Frontal cortex (tissue), 2 donors: Measurements from ENCODE around the gene C22orf42.

DNA sequence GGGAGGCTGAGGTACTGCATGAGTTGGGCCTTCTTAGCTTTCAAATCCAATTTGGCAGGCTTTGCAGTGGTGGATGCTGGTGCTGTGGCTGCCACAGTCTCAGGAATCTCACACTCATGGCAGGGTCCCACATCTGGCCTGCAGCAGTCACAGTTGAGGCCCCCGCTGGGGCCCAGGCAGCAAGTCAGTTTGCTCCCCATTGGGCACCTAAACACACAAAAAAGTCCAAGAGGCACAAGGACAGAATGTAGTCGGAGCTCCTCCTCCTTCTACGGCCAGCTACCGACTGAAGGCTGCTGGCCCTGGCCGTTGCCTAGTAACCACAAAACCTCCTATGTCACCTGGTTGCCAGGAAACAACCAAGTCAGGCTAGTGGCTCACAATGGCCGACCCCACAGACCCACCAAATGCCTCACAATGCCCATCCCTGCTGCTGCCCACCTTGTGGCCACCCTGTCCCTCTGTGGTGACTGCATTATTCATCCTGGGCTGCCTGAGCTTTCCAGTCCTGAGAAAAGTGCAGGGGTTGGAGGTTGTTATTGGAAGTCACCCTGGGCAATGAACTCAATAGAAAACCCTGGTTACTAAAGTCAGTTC, at the start of gene C22orf42:
C22orf42 (minus strand) TSS at position 288 of the 597 bp plus-strand sequence.
- RAMPAGE, long total RNA, result no peak

GRCh38 chr22:32354857-32355211, 2.8 kb upstream of the RFPL3 start:
- RAMPAGE, long total RNA, result no peak

DNA sequence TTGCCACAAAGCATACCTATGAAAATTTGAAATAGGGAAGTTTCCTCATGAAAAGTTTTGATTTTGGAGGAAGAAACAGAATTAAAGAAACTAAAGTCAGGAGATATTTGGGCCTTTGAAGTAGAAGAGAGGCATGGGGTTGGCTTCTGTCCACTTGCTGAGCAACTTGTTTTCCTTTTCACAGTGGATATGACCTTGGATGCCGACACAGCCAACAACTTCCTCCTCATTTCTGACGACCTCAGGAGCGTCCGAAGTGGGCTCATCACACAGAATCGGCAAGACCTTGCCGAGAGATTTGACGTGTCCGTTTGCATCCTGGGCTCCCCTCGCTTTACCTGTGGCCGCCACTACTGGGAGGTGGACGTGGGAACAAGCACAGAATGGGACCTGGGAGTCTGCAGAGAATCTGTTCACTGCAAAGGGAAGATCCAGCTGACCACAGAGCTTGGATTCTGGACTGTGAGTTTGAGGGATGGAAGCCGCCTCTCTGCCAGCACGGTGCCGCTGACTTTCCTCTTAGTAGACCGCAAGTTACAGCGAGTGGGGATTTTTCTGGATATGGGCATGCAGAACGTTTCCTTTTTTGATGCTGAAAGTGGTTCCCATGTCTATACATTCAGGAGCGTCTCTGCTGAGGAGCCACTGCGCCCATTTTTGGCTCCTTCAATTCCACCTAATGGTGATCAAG, 2.5 kb downstream of the RFPL3 start:
- RAMPAGE, long total RNA, result no peak

GRCh38 chr22:32412388-32412609, 252 bp upstream of the RTCB start:
- RAMPAGE, long total RNA, result no peak

DNA sequence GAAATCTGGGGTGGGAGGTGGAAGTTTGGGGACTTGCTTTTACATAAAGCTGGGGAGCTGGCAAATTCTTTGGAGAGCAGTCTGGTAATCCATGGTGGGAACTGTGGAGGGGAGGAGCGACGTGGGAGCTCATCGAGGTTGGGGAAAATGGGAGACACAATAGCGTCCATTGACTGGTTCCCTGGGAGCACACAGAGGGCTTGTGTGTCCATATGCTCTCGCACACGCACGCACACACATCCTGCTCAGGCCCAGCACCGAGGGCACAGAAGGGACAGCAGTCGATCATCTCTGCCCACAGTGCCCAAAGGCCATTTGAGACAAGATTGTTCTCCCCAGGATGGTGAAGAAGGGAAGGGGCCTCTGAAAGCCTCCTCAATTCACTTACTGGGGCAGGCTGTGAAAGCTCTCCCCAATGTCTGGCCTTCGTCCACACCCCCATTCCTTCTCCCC, 53.7 kb downstream of the FBXO7 start:
- RAMPAGE, long total RNA, result no peak

DNA sequence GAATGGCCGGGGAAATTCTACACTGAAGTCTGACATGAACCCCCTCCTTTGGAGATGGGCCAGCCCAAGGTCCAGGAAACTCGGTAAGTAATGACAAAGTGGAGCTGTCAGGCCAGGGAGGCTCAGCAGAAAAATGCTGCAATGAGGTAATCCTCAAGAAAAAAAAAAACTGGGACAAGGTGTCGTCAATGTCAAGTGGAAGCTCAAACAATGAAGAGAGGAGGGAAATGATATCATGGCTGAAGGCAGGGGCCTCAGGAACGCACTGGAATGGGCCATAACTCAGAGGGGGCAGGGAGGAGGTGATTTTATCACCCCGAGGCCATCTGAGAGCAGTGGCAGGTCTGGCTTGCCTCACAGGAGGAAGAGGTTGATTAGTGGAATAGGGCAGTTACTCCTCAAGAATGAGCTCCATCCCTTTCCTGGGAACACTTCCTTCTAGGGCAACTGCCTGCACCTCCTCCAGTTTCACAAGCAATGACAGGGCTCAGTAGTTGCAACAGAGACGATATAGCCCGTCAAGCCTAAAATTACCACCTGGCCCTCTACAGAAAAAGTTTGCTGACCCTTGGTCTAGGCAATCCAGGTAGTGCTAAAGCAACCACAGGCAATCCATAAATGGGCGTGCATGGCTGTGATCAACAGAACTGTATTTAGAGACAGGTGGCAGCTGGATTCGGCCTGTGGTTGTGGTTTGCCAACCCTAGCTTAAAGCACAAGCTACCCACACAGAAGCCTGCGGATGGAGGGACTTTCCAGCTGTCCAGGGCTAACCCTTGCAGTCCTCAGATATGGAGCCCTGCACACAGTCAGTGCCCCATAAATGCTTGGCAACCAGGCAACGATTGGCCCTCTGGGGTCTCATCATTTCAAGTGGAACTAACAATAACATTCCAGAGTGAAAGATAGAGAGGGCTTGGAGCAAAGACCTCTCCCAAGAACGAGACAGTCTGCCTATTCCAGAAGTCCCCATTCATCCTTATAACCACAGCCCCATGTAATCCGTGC, 65.3 kb downstream of the FBXO7 start:
- RAMPAGE, long total RNA, result no peak

DNA sequence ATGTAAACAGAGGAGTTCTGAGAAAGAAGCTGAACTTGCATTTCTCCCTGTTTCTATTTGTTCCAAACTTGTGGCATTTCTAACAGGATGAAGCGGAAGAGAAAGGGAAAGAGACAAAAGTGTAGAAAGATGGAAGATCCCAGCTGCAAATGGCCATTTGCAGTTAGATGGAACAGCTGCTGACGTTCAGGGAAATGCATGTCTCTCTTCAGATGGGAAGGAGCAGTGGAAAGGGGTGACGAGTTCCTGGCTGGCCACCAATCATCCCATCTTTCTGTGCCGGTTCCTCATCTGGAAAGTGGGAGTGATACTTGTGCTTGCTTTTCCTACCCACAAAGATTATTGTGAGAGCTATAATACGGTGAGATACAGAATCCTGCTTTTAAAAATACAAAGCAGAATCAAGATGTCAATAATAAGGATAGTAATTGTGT, 1.3 kb upstream of the TIMP3 start:
- RAMPAGE, long total RNA, result no peak

DNA sequence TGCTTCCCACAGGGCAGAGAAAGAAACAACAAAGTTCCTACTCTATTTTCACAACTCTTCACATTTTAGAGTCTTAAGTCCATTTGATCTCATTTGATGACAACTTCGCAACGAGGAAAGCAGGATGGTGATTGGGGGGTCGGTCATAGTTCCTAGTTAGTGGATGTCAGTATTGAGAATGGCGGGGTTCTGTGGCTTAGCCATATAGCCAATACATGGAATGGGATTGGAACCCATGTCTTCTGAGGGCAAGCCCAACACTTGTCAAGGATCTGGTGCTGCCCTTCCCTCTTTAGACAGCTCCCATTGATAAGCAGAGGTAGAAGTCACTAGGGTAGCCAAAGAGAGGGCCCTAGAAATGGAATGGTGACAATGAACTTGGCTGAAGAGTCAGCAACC, 10.1 kb downstream of the TIMP3 start:
- RAMPAGE, long total RNA, result no peak

GRCh38 chr22:32811958-32812941, 10.7 kb downstream of the TIMP3 start:
- RAMPAGE, long total RNA, result no peak

- RAMPAGE, long total RNA, result no peak
These were observed 15.7 kb downstream of the TIMP3 start for GRCh38 chr22:32816824-32818005.

DNA sequence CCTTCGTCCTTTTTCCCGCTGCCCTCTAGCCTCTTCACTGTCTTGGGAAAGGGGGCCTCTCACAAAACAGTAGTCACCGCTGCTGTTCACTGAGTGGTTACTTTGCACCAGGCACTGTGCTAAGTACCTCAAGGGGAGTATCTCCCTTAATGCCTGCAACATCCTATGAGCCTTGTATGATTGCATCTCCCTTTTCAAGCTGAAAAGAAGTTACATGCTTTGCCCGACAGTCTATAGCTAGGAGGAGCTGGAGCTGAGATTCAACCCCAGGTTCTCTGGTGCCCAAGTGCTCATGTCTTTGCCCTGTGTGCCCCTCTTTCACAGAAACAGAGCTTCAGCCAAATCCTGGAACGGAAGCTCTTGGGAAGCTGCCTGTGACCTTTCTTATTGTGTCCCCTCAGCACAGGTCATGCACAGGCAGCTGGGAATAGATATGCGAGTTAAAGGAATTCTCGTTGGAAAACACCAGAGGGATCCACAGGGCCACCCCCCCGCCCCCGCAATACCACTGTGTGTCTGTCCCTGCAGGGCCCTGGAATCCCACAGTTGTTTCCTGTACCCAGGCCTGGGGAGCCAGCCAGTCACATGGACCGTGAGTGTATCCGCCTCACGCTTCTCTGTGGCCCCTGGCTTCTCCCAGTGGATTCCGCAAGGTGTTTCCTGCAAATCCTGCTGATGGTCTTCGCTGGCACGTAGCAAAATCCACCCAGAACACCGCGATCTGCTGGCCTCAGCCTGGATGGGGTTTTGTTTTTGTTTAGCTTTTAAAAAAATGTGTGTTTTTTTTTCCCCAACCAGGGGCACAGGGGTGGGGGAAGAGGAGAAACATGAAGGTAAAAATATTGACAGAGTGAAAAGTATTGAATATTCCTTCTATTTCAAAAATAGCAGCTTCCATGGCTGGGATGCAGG, 28.9 kb downstream of the TIMP3 start:
- RAMPAGE, long total RNA, result no peak

DNA sequence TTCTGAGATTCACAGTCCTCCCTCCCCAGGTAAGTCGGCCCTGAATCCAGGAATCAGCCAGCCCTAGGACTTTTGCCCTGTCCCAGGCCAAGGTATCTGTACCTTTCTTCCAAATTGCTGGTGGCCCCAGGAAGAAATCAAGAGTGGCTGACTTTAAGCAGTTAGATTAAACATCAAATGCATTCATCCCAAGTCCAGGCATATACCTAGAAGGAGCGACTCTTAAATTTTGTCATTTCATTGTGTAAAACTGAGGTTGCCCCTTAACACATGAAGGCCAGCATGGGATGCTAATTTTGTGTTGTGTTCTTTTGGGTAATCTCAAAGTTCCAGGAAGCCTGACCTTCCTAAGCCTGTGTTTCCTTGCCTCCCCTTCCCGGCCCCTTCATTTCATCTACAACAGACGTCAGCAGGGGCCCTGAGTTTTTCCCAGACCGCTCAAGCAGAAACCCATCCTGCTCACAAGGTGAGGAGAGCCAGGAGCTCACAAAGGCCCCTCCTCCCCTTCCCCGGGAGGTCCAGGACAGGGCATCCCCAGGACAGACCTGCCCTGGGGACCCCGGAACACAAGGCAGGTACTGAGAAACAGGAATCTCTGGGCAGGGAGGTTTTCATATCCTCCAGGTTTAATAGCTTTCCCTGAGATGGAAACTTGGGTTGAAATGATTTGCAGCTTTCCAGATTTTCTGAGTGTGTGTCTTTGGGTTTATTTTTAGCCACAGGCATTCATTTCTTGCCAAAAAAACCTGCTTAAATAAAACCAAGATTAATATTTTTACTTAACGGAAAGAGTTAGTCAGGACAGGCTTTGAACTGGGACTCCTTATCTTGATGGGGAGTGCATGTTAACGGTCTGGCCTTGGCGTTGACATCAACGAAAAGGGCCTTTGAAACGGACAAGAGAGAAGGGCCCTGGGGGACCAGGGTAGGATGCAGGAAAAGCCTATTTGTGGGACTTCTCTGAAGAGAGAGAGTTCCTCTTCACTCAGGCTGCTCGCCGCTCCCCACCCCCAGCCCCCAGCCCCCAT, 38.3 kb downstream of the TIMP3 start:
- RAMPAGE, long total RNA, result no peak

- RAMPAGE, long total RNA, result no peak
These were observed 40.1 kb downstream of the TIMP3 start for GRCh38 chr22:32841620-32841954.

DNA sequence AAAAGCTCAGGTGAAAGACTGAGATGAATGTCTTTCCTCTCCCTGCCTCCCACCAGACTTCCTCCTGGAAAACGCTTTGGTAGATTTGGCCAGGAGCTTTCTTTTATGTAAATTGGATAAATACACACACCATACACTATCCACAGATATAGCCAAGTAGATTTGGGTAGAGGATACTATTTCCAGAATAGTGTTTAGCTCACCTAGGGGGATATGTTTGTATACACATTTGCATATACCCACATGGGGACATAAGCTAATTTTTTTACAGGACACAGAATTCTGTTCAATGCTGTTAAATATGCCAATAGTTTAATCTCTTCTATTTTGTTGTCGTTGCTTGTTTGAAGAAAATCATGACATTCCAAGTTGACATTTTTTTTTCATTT, 58.6 kb downstream of the TIMP3 start:
- RAMPAGE, long total RNA, result no peak

GRCh38 chr22:33109554-33109847, 51.3 kb upstream of the SYN3 start:
- RAMPAGE, long total RNA, result no peak

DNA sequence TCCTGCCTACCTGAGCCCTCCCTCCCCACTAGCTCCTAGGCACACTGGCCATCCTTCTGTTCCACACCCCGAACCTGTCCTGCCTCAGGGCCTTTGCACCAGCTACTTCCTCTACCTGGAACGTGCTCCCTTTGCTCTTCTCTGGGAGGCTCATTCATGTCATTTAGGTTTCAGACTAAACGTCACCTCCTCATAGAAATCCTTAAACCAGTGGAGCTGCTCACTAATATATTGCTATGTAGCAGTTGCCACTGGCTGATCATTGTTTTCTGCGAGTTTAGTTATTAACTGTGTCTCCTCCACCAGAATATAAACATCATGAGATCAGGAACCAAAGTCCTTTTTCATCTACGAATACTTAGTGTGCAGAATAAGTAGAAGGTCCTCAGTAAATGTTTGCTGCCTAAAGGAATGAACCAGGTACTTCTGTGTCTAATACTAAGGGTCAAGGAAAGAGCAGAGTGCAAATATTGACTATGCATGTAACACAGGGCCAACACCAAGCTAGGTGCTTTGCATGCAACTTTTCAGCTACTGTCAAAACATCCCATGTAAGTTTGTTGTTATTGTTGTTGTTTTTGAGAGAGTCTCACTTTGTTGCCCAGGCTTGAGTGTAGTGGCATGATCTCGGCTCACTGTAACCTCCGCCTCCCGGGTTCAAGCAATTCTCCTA, 277.6 kb upstream of the SYN3 start:
- RAMPAGE, long total RNA, result no peak

GRCh38 chr22:33563117-33563780, 357.0 kb downstream of the LARGE1 start:
- RAMPAGE, long total RNA, result no peak

DNA sequence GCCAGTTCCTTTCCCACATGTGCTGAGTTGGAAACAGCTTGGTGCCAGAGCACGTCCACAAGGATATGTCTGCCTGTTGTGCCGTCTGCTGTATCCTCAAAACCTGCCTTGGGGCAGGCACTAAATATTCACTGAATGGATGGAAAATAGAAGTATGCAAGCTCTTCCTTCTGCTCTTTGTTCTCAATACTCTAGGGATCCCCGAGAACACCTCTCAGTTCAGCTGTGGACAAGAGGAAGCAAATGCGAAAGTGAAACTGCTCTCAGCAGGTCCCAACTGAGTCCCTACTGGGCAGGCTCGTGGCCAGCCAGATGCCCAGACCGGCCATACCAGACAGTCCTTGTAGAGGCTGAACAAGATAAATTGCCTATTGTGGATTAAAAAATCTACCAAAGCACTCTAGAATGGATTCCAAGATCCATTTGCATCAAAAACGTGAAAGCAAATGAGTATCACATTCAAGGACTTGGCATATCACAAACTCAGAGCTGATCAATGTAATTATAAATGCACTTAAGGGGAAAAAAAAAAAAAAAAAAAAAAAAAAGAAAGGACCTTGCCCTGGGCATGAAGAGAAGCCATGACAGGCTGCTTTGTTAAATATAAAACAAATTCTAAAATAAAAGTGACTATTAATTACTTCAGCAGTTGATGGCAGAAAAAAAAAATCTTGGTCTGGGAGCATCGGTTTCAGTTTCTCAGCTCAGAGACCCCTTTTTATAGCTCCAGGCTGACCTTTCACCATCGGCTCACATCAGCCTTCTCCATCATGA, 66.4 kb downstream of the LARGE1 start:
- RAMPAGE, long total RNA, result no peak

- RAMPAGE, long total RNA, result no peak
These were observed 11.6 kb downstream of the LARGE1 start for GRCh38 chr22:33908802-33908973.

GRCh38 chr22:35301257-35302088, 1.8 kb downstream of the TOM1 start:
- RAMPAGE, long total RNA, result no peak